Metastatic Breast Carcinoma in the Brain (tissue), 10 donors: Measurements from ENCODE around the gene IBSP.

GRCh38 chr4:84948335-84949302 is 17.9 kb downstream of the WDFY3 start:
- PRO-cap, 10 experiments: no peak in any of the 10 experiments

DNA sequence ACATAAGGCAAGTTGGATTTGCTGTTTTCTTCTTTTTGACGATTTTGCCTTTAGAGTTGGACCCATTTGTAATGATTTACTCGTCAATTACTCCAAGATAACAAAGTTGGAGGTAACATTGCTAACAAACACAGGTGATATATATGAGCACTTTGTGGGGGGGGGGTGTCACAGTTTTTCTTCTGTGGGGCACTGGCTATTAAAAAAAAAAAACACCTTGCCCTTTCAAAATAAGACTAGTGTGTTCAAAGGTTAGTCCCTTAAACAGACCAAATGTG is 1.1 kb upstream of the WDFY3 start:
- PRO-cap, 10 experiments: no peak in any of the 10 experiments

- PRO-cap, 10 experiments: no peak in any of the 10 experiments
Measured at GRCh38 chr4:85577103-85578080, 102.4 kb downstream of the ARHGAP24 start.

GRCh38 chr4:85707617-85708137 is 232.7 kb downstream of the ARHGAP24 start:
- PRO-cap, 10 experiments: no peak in any of the 10 experiments

- PRO-cap, 10 experiments: peak in 1 of 10 experiments; most common minus-strand start chr4:86302346 (in 1)
Measured at GRCh38 chr4:86302154-86302644, 57.7 kb downstream of the MAPK10 start.

DNA sequence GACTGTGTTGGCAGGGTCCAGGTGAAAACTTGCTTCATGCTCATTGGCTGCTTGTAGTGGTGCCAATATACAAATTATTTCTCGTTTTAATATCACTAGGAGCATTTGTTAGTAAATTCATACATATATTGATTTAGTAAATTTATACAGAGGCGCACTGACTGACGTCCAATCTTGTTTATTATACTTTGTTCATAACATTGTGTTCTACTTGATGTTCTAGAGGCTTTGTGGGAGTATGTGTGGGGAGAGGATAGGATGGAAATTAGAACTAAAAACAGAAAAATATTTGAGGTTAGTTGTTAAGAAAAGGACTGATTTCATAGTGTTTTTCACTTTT is 1.8 kb downstream of the PTPN13 start:
- PRO-cap, 10 experiments: no peak in any of the 10 experiments

- PRO-cap, 10 experiments: no peak in any of the 10 experiments
Measured at GRCh38 chr4:86966877-86967740, 32.3 kb downstream of the AFF1 start.

DNA sequence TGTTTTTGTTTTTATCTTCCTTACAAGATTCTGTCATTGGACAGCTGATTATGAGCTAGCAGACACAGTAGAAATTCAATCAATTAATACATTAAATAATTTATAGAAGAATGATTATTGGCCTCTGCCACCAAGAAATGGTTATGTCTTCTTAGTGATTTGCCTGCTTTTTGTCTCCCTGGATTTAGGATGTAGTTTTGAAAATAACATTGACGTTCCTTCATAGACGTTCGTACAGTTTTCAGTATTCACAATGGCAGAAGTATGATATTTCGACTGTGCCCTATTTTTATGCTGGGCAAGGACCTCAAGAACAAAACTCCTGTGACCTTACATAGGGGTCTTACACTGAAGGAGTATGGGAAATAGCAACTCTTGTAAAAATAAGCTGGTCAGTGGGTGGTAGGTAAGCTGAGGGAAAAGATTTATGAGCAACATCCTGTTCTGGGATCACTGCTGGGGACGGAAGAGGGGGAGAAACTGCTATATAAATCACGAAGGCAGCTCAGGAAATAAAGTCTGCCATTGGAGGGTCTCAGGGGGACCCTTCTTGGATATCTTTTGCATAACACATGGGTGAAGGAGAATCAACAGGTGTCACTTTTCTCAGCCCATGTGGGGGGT is 33.5 kb downstream of the AFF1 start:
- PRO-cap, 10 experiments: no peak in any of the 10 experiments

GRCh38 chr4:87012681-87013276 is 78.0 kb downstream of the AFF1 start:
- PRO-cap, 10 experiments: peak in 1 of 10 experiments; most common plus-strand start chr4:87012905 (in 1); most common minus-strand start chr4:87012842 (in 1)

DNA sequence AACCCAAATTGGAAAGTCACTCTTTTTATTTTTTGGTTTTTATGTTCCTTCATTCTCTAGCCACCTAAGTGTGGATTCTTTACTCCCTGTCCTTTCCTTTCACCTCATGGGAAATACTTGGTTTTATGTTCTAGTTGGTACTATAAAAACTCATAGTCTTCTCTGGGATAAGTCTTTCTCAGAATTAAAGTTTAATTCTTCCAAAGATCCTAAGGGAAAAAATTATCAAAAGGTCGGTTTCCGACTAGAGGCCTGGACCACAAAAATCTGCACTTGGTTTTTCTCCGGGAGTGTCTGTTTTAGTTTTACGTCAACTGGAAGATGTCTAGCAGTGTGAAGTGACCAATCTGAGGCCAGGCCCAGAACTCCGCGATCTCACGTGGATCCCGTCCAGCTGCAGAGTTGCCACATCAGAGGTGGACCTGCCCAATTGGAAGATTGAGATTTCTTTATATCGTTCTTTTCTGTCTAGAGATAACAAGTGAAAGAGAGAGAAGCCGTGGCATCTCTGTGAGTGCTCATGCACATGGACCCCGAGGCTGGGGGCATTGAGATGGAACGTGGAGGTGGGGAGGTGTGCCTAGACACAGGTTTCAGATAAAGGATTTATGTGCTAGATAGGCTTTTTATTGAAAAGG is 115.7 kb downstream of the AFF1 start:
- PRO-cap, 10 experiments: no peak in any of the 10 experiments

- PRO-cap, 10 experiments: no peak in any of the 10 experiments
Measured at GRCh38 chr4:87054706-87055224, 120.0 kb downstream of the AFF1 start.

DNA sequence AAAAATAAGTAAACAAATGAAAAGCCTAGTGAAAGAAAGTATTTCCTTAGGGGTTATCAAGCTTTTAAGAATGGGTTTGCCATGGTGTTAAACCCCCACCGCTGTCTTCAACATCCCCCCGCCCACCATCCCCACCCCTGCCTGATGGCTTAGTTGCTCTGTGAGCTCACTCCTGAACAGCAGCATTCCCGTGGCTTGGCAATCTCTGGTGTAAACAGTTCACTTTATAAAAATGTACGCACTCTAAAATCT is 122.9 kb downstream of the AFF1 start:
- PRO-cap, 10 experiments: no peak in any of the 10 experiments

DNA sequence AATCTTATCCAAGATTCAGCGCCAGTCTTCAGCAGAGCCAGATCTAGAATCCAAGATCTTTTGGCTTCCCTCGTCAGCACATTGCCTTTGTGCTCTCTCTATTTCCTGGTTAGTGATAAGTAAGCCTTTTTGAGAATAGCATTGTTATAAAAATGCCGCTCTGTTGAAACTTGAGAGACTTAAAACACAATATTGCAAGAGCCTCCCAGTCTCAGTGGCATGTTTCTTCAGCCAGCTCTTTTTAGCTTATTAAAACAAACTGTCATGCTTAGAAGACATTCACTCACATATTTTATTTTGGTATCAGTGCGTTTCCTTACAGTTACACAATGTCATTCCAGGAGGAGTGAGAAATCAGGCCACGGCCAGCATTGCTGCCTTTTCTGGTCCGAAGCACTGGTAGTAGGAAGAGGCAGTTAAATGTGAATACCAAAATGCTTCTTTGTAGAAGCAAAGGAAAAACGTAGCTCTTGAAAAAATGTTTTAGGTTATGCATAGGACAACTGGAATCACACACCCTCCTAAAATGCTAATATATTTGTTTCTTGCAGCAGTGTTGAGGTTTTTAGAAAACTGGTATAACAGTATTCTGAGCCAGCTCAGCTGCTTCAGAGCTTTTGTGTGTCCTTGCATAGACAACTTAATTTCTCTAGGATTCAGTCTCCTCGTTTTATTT is 141.2 kb downstream of the KLHL8 start:
- PRO-cap, 10 experiments: no peak in any of the 10 experiments

- PRO-cap, 10 experiments: peak in 1 of 10 experiments; most common plus-strand start chr4:87117597 (in 1); most common minus-strand start chr4:87117411 (in 1)
Measured at GRCh38 chr4:87116989-87117727, 103.3 kb downstream of the KLHL8 start.

GRCh38 chr4:87118695-87119355 is 101.6 kb downstream of the KLHL8 start:
- PRO-cap, 10 experiments: peak in 1 of 10 experiments; most common plus-strand start chr4:87119069 (in 1); most common minus-strand start chr4:87118902 (in 1)

DNA sequence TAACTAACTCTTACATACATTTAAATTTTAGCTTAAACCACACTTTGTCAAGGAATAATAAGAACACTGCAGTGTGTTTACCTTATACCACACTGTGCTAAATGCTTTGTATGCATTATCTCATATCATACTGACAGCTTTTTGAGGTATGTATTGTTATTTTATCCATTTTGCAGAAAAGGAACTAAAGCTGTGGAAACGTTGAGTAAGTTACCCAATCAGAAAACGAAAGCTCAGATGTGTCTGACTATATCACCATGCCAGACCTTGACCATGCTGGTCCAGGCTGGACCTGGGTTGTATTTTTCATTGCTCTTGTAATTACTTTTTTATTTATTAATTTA is 2.1 kb downstream of the HSD17B11 start:
- PRO-cap, 10 experiments: peak in 1 of 10 experiments; most common plus-strand start position 236 of the sequence (in 1)

GRCh38 chr4:87391648-87391979 is 626 bp upstream of the HSD17B11 start:
- PRO-cap, 10 experiments: no peak in any of the 10 experiments

DNA sequence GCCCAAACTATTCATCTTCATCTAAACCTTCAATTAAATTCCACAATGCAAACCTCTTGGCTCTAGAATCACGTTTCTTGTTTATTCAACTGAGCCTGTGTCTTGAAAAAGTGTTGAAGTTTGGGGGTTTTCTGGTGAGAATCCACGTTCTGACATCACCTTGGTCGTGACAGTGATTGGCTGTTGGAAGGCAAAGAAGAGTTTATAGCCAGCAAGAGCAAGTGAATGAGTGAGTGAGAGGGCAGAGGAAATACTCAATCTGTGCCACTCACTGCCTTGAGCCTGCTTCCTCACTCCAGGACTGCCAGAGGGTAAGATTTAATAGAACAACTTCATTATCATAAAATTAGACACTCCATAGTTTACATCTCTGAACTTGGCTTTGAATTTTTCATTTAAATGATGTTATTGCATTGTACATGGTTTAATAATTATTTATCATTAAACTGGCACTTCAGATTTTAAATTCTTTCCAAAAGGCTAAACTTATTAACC is at the start of gene IBSP:
Gene IBSP, plus strand, starts transcription at position 232 of the 495 bp plus-strand sequence.
- PRO-cap, 10 experiments: no peak in any of the 10 experiments

GRCh38 chr4:87843841-87844407 is 11.2 kb downstream of the MEPE start:
- PRO-cap, 10 experiments: peak in 2 of 10 experiments; most common plus-strand start chr4:87844207 (in 2)

DNA sequence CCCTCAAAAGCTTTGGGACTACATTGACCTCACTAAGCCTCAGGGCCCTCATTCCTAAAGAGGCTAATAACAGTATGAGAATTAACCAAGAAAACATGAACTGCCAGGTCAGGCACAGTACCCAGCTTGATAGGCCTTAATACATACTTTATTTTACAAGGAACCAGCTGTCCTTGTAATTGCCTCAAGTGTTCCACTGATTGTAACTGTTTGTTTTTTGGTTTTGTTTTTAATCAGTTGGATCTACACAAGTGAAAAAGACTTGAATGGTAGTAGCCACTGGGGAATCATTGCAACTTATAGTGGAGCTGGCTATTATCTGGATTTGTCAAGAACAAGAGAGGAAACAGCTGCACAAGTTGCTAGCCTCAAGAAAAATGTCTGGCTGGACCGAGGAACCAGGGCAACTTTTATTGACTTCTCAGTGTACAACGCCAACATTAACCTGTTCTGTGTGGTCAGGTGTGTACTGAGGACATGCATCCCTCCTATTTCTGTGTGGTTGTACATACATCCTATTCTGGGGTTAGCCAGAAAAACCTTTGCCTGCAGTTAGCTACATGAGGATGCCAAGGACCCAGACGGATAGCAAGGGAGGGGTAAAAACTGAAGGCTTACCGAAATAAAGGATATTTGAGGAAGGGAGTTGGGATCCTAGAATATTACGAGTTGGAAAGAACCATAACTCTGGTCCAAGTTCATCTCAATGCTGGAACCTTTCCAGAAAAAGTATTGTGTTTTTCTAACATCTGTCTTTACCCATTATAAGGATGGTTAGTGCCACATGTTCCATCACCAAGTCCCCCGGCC is 35.8 kb downstream of the PKD2 start:
- PRO-cap, 10 experiments: no peak in any of the 10 experiments